ENCODE data around the gene NOC2L.

GRCh38 chr1:115558-115856 is 50.3 kb downstream of the OR4F5 start:
- PRO-cap: no peak

DNA sequence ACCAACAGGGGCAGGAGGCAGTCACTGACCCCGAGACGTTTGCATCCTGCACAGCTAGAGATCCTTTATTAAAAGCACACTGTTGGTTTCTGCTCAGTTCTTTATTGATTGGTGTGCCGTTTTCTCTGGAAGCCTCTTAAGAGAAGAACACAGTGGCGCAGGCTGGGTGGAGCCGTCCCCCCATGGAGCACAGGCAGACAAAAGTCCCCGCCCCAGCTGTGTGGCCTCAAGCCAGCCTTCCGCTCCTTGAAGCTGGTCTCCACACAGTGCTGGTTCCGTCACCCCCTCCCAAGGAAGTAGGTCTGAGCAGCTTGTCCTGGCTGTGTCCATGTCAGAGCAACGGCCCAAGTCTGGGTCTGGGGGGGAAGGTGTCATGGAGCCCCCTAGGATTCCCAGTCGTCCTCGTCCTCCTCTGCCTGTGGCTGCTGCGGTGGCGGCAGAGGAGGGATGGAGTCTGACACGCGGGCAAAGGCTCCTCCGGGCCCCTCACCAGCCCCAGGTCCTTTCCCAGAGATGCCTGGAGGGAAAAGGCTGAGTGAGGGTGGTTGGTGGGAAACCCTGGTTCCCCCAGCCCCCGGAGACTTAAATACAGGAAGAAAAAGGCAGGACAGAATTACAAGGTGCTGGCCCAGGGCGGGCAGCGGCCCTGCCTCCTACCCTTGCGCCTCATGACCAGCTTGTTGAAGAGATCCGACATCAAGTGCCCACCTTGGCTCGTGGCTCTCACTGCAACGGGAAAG is 119.8 kb downstream of the OR4F5 start:
- PRO-cap: no peak

DNA sequence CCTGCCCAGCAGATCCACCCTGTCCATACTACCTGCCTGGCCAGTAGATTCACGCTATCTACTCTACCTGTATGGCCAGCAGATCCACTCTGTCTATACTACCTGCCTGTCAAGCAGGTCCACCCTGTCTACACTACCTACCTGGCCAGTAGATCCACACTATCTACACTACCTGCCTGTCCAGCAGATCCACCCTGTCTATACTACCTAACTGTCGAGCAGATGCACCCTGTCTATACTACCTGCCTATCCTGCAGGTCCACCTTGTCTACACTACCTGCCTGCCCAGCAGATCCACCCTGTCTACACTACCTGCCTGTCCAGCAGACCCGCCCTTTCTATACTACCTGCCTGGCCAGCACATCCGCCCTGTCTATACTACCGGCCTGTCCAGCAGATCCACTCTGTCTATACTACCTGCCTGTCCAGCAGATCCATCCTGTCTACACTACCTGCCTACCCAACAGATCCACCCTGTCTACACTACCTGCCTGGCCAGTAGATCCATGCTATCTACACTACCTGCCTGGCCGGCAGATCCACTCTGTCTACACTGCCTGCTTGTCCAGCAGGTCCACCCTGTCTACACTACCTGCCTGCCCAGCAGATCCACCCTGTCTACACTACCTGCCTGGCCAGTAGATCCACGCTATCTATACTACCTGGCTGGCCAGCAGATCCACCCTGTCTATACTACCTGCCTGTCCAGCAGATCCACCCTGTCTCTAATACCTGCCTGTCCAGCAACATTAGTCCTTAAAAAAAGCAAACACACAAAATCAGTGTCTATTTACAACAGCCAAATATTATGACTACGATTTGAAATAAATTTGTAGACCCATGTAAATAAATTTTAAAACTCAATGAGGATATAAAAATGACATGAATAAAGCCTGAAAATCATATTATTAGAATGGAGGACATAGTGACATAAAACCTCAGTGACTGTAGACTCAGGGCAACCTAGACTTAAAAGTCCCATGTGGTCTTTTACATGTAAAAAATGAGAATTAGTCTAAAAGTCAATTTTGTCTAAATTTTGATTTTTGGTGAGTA is 100.5 kb upstream of the SAMD11 start:
- PRO-cap: no peak

GRCh38 chr1:837677-838347 is 85.9 kb upstream of the SAMD11 start:
- PRO-cap: no peak

DNA sequence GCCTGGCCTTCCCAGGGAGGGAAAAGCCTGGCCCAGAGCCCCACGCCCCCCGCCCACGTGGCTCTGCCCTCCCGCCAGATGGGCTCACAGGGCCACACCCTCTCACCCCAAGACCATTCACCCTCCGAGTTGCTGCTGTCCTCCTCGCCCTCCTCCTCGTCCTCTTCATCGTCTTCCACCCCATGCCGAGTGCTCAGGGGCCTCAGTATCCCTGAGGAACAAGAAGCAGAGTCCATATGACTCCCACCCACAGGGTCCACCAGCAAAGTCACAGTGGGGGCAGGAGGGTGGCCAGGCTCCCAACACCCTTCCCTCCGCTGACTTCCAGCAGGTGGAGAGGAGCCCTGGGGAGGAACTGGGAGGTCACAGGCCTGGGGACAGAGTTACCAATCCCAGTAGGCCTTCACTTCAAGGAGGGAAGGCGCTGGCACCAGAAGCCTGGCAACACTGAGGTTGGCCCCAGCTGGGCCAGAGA is 14.1 kb downstream of the NOC2L start:
- PRO-cap: no peak

- PRO-cap: bidirectional peak, plus-strand start at chr1:959388, minus-strand start at chr1:959251
These were observed at the start of gene NOC2L for GRCh38 chr1:958740-959601. TSS of gene NOC2L (minus strand) at chr1:959256.

DNA sequence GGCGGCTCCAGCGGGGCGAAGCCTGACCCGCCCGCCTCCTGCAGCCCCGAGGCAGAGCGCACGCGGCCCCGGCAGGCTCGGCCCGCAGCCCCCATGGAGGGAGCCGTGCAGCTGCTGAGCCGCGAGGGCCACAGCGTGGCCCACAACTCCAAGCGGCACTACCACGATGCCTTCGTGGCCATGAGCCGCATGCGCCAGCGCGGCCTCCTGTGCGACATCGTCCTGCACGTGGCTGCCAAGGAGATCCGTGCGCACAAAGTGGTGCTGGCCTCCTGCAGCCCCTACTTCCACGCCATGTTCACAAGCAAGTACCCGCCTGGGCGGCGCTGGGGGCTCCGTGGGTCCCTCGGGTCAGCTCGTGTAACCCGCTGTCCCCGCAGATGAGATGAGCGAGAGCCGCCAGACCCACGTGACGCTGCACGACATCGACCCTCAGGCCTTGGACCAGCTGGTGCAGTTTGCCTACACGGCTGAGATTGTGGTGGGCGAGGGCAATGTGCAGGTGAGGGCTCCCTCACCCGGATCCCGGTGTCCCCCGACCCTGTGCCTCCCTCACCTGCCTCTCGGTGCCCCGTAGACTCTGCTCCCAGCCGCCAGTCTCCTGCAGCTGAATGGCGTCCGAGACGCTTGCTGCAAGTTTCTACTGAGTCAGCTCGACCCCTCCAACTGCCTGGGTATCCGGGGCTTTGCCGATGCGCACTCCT is 1.0 kb downstream of the KLHL17 start:
- PRO-cap: no peak

- PRO-cap: no peak
These were observed 1.2 kb downstream of the PERM1 start for GRCh38 chr1:980522-981175.

- PRO-cap: no peak
These were observed 507 bp downstream of the PERM1 start for GRCh38 chr1:981277-981894.

GRCh38 chr1:998397-999286 is 1.3 kb downstream of the HES4 start:
- PRO-cap: bidirectional peak, plus-strand start at chr1:998744, minus-strand start at chr1:998610; bidirectional peak, plus-strand start at chr1:999162, minus-strand start at chr1:998924

- PRO-cap: bidirectional peak, plus-strand start at chr1:1000946, minus-strand start at chr1:1000849
These were observed 846 bp upstream of the HES4 start for GRCh38 chr1:1000432-1001453.

- PRO-cap: no peak
These were observed 19.6 kb downstream of the AGRN start for GRCh38 chr1:1039516-1039854.

DNA sequence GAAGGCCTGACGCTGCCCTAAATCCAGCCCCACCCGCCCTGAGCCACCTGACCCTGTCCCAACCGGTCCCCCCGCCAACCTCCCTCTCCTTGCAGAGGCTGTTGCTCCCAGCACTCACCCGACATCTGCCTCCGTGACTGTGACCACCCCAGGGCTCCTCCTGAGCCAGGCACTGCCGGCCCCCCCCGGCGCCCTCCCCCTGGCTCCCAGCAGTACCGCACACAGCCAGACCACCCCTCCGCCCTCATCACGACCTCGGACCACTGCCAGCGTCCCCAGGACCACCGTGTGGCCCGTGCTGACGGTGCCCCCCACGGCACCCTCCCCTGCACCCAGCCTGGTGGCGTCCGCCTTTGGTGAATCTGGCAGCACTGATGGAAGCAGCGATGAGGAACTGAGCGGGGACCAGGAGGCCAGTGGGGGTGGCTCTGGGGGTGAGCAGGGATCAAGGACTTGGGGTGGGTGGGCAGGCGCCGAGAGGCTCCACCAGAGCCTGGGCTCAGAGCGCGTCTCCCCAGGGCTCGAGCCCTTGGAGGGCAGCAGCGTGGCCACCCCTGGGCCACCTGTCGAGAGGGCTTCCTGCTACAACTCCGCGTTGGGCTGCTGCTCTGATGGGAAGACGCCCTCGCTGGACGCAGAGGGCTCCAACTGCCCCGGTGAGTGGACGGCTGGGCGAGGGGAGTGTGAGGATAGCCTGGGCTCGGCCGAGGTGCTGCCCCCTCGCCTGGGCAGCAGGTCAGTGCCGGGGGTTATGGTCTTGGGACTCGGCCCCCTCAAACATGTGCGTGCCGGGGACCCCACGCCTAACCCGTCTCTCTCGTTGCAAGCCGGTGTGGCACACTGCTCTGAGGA is 26.6 kb downstream of the AGRN start:
- PRO-cap: no peak

DNA sequence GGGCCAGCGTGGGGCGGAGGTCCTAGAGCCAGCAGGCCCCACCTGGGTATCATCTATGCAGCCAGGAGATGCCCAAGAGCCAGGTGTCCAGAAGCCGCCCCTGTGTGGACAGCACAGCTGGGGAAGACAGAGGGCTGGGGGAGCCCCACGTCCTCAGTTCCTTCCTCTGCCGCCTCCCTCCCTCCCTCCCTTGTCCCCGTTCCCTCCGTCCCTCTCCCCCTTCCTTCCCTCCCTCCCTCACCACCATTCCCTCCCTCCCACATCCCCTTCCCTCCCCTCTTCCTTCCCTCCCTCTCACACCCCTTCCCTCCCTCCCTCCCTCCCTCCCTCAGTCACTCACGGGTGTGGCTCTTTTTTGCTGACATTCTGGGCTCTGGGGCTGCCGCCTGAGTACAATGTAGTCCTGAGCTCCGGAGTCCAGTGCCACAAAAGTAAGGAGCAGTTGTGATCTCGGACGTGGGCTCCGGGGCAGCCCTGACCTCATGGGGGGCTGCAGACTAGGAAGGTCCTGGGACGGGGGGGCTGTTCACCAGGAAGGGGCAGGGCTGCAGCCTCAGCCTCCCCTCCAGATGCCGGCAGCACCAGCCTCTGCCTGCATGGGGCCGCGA is 12.1 kb downstream of the RNF223 start:
- PRO-cap: no peak

DNA sequence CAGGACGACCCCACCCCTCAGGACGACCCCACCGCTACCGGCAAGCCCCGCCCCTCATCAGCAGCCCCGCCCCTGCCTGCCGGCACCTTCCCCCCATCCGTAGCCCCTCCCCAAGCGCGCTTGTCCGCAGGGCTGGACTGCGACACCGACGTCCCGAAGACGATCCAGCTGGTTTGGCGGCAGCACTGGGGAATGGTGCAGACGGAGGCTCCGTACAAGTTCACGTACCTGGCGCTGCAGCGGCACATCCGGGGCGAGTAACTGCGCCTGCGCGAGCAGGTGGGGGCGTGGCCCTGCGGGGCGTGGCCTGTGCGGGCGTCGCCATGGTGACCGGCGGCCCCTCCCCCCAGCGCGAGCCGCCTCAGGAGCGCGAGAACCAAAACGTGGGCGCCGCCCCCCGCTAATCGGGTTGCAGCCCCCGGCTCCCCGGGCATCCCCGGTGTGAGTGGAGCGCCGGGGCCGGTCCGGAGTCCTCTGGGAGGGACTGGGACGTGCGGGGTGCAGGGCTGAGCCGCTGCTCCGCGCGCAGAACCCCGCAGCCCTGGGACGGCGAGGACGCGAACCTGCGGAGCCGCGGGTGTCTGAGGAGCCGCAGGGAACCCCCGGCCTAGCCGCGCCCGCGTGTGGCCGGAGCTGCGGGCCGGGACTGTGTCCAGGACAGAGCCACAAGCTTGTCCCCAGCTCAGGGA is 4.9 kb downstream of the RNF223 start:
- PRO-cap: no peak

DNA sequence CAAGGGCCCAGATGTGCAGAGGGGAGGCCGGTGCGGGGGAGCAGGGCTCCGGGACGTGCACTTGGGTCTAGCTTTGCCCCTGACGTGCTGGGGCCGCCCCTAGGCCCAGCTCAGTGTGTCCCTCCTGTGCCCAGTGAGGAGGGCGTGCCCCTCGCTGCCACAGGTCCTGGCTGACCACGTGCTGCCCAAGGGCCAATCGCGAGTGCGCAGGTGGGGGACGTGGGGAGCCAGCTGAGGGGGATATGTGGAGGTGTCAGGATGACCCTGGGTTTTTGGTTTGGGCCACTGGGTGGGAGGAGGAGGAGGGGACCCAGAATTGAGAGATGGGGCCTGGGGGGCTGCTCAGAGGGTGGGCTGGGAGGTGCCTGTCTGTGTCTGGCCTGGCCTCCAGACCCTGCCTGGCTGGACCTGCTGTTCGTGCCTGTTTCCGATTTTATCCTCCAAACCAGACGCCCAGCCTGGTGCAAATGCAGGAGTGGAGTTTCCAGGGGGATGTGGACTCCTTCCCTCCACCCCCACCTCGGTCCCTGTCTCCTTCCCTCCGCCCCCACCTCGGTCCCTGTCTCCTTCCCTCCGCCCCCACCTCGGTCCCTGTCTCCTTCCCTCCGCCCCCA is 6.1 kb upstream of the RNF223 start:
- PRO-cap: no peak

DNA sequence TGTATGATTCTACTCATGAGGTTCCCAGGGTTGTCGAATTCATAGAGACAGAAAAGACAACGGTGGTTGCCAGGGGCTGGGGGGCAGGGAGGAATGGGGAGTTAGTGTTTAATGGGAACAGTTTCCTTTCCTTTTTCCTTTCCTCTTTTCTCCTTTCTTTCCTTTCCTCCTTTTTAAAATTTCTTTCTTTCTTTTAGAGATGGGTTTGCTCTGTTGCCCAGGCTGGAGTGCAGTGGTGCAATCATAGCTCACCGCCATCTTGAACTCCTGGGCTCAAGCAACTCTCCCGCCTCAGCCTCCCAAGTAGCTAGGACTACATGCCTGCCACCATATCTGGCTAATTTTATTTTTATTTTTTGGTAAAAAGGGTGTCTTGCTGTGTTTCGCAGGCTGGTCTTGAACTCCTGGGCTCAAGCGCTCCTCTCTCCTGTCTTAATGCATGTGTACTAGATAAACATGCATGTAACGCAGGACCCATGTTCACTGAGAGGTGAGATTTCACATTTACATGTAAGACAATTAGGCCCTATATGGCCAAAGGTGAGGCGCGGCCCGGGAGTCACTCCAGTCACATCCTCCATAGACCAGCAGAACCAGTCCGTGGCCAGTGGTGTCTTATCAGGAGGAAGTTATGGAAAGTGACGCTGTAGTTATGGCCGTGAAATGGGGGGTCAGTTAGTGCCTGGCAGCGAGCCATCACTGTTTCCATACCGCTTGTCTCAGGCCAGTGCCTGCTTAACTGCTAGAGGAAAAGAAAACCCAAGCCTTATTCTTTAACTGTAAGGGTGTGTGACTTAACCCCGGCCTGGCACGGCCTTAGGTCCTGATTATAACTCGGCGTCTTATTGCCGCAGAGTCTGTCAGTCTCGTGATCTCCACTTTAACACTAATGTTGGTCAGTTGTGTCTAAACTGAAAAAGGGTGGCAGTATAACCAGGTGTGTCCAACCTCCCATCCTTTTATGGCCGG is 6.3 kb downstream of the C1orf159 start:
- PRO-cap: no peak

GRCh38 chr1:1125311-1125694 is 9.4 kb upstream of the C1orf159 start:
- PRO-cap: no peak

GRCh38 chr1:1182806-1183247 is 9.1 kb downstream of the TTLL10 start:
- PRO-cap: no peak

GRCh38 chr1:1201197-1201983 is 5.0 kb downstream of the TNFRSF18 start:
- PRO-cap: bidirectional peak, plus-strand start at chr1:1201686, minus-strand start at chr1:1201483